Progenitor cell of endocrine pancreas (in vitro differentiated cells): ENCODE measurements around a stretch of chr12.

DNA sequence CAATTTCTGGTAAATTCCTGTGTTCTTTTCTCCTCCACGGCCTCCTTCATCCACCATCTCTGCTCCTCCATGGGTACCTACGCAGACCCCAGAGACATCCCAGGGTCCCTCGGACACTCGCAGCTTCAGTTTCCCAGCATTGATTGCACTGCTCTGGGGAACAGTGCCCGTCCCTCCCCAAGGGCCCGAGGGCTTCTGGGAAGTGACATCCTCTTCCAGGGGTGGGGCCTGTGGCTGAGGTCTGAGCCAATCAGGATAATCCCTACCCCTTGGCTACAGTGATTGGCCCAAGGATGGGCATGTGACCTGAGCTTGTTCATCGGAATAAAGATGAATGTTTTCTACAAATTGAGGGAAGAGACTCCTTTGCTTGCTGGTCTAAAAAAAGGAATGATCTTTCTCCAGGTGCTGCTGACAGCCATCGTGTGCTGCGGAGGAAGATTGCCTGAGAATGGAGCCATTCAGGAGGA is 37.3 kb upstream of the MYL2 start:
- PRO-cap, result no peak

- PRO-cap, result bidirectional peak, plus-strand start at chr12:111033737, minus-strand start at chr12:111033476; unidirectional peak, plus-strand start at chr12:111033992
Measured at GRCh38 chr12:111033669-111034039, 311 bp upstream of the CUX2 start.

GRCh38 chr12:111107640-111108069 is 73.7 kb downstream of the CUX2 start:
- PRO-cap, result no peak

- PRO-cap, result no peak
Measured at GRCh38 chr12:111420568-111421426, 15.1 kb downstream of the SH2B3 start.

DNA sequence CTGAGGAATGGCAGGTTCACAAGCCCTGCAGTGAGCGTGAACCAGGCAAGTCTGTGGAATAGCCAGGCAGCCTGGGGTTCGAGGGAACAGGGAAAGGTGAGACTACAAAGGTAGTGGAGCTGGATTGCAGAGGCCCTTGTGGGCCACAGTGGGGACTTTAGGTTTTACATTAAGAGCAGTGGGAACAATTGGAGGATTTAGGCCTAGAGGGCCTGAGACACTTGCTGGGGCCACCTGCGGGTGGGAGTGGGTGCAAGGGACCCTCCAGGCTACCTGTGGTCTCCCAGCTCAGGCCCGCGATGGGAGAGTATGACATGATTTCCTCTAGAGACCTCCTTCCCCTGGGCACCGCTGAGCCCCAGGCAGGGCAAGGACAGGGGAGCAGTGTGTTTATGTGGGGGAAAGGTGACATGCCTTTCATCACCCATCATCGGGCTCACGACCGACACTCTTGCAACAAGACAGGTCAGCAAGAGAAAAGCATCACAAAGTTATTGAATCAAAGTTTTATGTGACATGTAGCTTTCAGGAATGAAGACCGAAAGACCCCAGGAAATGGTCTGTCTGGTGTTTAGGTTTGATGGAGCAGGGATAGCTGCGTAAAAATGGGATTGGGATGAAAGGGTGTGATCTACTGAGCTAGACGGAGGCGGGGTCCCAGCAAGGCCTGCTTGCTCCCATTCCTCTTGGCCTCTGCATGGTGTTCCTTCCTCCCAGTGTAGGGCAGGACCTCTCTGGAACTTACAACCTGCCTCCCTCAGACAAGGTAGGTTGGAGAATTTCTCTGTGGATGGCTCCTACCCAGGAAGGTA is 19.9 kb downstream of the SH2B3 start:
- PRO-cap, result no peak

- PRO-cap, result no peak
Measured at GRCh38 chr12:111430101-111430735, 24.5 kb downstream of the SH2B3 start.

DNA sequence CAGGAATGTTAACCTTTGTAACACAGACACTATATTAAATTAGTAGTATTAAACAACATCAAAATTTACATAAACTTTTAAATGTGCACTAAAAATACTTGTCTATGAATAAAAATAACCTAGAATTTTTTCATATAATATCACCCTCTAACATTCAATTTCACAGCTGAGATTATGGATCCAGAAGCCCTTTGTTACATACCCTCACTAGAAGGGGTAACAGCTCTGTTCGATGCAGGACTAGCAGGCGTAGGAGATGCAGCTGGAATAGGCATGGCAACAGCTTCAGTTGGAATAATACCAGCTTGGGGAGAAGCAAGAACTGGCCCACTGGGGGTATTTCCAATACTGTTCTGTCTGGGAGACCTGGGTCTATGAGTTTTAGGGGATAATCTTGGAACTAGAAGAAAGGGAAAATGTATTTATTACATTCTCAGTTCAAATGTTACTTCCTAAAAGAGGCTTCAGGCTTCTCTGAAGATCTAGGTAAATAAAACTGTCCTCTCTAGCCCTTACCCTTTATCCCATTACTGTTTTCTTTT is 88.9 kb downstream of the ATXN2 start:
- PRO-cap, result no peak

GRCh38 chr12:111512923-111513965 is 85.9 kb downstream of the ATXN2 start:
- PRO-cap, result no peak

DNA sequence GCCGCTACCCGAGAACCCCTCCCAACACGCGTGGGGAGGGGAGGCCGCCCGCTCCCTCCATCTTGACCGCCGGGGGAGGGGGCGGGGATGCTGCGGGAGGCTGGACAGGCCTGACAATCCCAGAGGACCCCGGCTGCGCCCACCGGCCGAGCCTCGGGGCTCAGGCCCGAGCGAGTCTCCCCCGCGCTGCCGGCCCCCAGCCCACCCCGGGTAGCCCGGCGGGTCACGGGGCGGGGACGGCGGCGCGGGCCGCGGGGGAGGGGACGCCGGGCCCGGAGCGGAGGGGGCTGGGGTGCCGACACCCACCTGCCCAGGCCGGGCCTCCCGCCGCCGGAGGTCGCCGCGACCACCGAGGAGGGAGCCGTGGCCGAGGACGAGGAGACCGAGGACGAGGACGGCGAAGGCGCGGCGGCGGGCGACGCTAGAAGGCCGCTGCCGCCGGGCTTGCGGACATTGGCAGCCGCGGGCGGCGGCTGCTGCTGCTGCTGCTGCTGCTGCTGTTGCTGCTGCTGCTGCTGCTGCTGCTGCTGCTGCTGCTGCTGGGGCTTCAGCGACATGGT is 557 bp downstream of the ATXN2 start:
- PRO-cap, result no peak

DNA sequence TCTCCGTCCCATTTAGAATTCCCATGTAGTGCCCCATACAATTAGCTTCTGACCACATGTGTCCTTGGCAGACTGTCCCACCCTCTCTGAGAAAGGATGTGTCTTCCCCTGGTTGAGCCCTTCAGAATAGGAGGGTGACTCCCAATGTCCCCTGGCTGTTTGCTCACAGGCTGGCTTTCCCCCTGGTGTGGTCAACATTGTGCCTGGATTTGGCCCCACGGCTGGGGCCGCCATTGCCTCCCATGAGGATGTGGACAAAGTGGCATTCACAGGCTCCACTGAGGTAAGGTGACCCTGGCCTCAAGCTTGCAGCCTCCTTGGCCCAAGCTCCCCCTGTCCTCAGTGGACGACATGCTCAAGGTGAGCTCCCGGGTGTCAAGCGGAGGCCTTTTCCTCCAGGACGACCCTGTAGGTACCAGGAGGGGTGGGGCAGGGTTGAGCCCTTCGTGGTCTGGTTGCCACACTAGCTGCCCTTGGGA is 24.4 kb downstream of the ALDH2 start:
- PRO-cap, result no peak

GRCh38 chr12:111840637-111841782 is 1.0 kb upstream of the MAPKAPK5 start:
- PRO-cap, result bidirectional peak, plus-strand start at chr12:111841587, minus-strand start at chr12:111841456

GRCh38 chr12:111844178-111845032 is 2.4 kb downstream of the MAPKAPK5 start:
- PRO-cap, result no peak

- PRO-cap, result no peak
Measured at GRCh38 chr12:111883358-111883854, 41.4 kb downstream of the MAPKAPK5 start.

DNA sequence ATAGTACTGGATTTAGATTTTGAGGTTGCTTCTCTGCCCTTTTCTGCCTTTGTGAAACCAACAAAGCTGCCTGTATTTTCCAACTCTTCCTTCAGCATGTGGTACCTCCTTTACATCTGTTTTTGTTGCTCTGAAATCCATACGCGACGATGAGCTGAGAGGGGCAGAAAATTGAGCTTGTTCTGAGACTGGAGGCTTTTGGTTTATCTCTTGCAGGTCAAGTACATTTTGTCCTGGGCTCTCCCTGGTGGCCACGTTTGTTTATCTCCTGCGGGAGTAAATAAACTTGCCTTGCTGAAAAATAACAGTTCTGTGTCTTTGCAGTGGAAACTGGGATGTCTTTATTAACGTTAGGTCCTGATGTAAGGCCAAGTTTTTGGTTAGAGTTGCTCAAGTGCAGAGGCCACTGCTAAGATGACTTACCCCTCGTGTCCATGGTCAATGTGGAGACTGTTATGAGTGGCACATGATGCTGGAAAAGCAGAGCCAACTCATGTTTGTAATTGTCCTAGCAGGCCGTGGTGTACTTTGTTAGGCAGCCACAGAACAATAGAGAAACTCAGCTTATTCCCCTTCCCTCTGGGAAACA is 3.7 kb downstream of the PTPN11 start:
- PRO-cap, result no peak

DNA sequence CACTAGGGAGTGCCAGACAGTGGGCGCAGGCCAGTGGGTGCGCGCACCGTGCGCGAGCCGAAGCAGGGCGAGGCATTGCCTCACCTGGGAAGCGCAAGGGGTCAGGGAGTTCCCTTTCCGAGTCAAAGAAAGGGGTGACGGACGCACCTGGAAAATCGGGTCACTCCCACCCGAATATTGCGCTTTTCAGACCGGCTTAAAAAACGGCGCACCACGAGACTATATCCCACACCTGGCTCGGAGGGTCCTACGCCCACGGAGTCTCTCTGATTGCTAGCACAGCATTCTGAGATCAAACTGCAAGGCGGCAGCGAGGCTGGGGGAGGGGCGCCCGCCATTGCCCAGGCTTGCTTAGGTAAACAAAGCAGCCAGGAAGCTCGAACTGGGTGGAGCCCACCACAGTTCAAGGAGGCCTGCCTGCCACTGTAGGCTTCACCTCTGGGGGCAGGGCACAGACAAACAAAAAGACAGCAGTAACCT is 170.2 kb upstream of the RPH3A start:
- PRO-cap, result unidirectional peak, minus-strand start at position 266 of the sequence

- PRO-cap, result no peak
Measured at GRCh38 chr12:112918458-112919163, 11.8 kb downstream of the OAS1 start.

DNA sequence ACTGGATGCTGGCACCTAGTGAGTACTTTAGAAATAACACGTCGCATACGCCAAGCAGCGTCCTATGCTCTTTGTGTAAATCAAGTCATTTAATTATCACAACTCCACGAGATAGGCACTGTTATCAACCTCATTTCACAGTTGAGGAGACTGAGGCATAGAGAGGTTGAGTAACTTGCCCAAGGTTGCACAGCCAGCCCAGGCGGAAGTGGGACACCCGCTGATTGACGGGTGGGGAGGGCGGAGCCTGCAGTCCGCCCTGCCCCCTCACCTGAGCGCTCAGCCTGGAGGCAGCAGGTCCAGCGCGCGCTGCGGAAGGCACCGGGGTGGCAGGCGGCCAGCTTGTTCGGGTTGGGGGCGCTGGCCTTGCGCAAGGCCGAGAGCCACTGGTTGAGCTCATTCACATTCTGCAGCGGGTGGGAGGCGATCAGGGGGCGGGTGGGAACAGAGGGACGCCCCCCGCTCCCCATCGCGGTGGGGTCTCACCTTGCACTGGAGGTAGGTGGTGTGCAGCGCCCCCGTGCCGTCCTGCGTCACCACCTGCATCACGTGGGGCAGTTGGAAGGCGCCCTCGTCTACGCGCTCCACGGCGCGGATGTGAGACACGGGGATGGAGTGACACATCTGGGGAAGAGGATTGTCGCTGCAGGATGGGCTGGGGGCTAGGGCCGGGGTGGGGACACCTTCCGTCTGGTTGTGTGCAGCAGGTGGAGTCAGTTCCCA is 31.7 kb downstream of the RASAL1 start:
- PRO-cap, result unidirectional peak, plus-strand start at position 305 of the sequence

- PRO-cap, result no peak
Measured at GRCh38 chr12:113114405-113114715, 21.2 kb downstream of the RASAL1 start.

- PRO-cap, result no peak
Measured at GRCh38 chr12:113129509-113130129, 5.9 kb downstream of the RASAL1 start.

- PRO-cap, result no peak
Measured at GRCh38 chr12:113142042-113143431, 7.0 kb upstream of the RASAL1 start.